Metastatic Liver Carcinoma in the Lung (tissue), 2 donors: ENCODE results near the gene SLC2A2.

- PRO-cap, 2 experiments, result no peak in any of the 2 experiments
These were observed 52.6 kb downstream of the PHC3 start for GRCh38 chr3:170128635-170129609.

GRCh38 chr3:170222637-170223577 lies 683 bp downstream of the PRKCI start:
- PRO-cap, 2 experiments, result peak in 2 of 2 experiments; most common plus-strand start chr3:170222948 (in 2)

DNA sequence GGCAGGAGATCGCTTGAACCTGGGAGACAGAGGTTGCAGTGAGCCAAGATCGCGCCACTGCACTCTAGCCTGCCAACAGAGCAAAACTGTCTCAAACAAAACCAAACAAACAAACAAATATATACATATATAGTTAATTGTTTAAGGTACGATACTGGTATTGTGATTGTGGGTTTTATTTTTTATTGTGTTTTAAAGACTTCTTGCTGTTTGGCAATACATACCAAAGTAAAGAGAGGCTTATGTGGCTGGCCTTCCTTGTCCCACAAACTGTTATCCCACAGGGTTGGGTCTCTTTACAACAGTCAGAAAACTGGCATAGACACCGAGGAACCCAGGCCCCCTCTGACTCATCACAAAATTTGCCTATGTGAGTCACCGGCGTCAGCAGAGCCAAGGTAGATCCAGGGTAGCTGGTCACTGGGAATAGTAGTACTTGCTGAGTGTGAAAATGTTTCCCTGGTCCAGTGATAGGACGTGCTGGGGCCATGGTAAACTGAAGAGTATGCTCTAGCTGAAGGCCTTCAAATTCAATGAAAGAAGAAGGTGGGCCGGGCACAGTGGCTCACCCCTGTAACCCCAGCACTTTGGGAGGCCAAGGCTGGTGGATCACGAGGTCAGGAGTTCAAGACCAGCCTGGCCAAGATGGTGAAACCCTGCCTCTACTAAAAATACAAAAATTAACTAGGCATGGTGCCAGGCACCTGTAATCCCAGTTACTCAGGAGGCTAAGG lies 27.2 kb upstream of the SKIL start:
- PRO-cap, 2 experiments, result no peak in any of the 2 experiments

DNA sequence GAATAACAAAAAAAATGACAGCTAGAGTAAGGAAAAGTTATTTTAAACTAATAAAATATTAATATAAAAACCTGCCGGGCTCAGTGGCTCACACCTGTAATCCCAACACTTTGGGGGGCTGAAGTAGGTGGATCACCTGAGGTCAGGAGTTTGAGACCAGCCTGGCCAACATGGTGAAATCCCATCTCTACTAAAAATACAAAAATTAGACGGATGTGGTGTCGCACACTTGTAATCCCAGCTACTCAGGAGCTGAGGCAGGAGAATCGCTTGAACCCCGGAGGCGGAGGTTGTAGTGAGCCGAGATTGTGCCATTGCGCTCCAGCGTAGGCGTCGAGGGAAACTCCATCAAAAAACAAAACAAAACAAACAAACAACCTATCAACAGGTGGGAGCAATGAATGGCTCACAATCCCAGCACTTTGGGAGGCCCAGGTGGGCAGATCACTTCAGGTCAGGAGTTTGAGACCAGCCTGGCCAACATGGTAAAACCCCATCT lies 4.7 kb downstream of the SKIL start:
- PRO-cap, 2 experiments, result no peak in any of the 2 experiments

- PRO-cap, 2 experiments, result no peak in any of the 2 experiments
These were observed 1.4 kb downstream of the SLC7A14 start for GRCh38 chr3:170584191-170585099.

- PRO-cap, 2 experiments, result no peak in any of the 2 experiments
These were observed 129.0 kb downstream of the RPL22L1 start for GRCh38 chr3:170740847-170741641.

DNA sequence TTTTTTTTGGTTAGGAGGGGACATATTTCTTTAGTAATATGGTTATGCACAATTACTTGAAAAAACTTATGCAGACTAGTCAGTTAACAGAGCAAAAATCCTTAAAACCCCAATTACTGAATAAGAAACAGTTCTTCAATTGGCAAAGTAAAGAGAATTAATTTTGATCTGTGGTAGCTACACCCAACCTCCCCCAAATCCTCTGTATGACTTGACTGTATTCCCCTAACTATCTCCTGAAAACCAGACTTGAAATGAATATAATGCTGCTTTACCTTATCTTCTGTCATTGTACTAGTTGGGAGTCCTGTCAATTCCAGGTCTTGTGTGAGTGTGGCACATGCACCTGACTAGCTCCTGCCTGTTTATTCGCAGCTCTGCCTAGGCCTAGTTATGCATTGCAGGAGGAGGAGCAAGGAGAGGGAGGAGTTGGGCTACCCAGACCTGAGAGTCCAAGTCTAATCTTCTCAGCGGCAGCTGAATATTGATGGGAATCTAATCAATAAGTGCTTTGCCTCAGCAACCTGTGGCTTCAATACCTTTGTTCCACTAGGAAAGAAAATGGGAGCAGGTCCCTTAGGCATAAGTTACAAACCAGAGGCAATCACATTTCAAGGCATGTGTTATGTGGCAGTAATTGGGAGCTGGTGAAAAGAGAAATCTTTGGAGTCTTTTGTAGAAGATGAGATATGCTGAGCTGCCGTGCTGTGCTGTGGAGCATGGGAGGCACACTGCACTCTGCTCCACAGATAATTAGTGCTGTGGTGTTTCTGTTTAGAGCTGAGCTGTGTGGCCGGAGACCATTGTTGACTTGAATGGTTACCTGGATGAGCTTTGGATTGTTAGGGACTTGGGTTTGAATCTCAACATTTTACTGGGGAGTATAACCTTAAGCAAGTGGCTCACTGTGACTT lies at the start of gene SLC2A2:
Gene SLC2A2, minus strand, starts transcription at position 340 of the 914 bp plus-strand sequence.
- PRO-cap, 2 experiments, result peak in 1 of 2 experiments; most common plus-strand start position 678 of the sequence (in 1); most common minus-strand start position 296 of the sequence (in 1)

GRCh38 chr3:171255168-171255890 lies 204.9 kb downstream of the TNIK start:
- PRO-cap, 2 experiments, result no peak in any of the 2 experiments

DNA sequence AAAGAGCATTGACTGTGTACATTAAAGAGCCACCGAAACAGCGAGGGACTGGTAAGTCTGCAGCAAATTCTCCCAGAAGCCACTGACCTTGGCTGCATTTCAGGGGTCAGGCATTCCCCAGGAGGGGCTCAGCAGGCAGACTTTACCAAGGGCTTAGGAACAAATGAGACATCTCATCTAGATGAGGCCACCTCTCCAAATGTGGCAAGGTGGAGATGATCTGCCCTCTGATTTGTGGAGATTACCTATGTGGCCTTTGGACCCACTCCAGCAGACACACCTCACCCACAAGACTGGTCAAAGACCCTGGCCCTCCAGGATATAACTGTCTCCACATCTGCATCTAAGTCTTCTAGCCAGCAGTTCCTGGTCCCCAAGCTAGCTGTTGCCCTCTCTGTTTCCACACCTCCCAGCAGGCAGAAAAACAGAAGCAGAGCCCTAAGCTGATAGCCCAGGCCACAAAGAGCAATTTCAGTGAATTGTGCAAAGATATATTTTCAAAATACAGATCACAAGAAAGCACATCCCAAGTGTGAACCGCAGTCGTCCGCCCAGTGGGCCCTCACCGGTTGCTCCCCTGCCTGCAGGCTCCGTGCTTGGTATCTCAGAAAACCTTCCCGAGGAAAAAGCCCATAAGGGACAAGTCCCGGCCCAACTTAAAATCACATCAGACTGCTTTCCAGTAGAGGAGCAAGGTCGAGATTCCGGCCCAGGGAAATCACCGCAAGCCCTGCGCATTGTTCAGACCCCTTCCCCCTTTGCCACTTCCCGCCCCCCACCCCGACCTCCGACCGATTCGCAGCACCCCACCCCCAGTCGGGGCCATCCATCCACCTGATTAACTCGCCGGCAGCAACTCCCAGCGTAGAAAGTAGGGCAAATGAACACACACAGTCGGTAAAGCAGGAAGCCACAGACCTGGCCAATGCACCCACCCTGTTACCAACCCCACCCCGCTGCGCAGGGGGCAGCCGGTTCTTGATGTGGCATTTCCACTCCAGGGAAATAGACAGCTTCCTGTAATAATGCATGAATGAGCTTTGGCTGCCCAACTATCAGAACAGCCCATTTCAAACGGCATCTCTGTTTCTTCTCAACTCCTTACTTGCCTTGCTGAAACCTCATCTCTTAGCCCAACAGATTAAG lies 2.5 kb downstream of the TNIK start:
- PRO-cap, 2 experiments, result no peak in any of the 2 experiments

- PRO-cap, 2 experiments, result no peak in any of the 2 experiments
These were observed 131.4 kb downstream of the PLD1 start for GRCh38 chr3:171678918-171679334.

DNA sequence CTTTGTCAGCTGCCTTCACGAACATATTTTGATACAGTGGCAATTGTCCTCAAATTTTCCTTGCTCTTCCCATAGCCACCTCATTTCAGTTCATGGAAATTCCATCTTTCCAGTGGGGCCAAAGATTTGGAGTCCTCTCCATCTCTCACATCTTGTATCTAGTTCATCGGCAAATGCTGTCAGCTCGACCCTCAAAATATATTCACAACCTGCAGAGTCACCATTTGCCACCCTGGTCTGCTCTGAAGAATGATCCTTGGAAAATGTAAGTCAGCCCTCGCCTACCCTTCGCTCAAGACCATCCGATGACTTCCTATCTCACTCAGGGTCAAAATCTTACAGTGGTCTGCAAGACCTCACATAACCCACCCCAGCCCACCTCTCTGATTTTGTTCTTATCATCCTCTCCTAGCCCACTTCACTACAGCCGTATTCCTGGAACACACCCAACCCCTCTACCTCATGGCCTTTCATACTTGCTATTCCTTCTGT lies 127.2 kb downstream of the PLD1 start:
- PRO-cap, 2 experiments, result no peak in any of the 2 experiments

GRCh38 chr3:171688578-171689087 lies 121.7 kb downstream of the PLD1 start:
- PRO-cap, 2 experiments, result no peak in any of the 2 experiments

- PRO-cap, 2 experiments, result no peak in any of the 2 experiments
These were observed 31.4 kb downstream of the TMEM212 start for GRCh38 chr3:171874203-171875291.

- PRO-cap, 2 experiments, result no peak in any of the 2 experiments
These were observed 64.0 kb upstream of the FNDC3B start for GRCh38 chr3:171975359-171975791.

GRCh38 chr3:172041369-172041852 lies 2.0 kb downstream of the FNDC3B start:
- PRO-cap, 2 experiments, result peak in 1 of 2 experiments; most common plus-strand start chr3:172041744 (in 1); most common minus-strand start chr3:172041688 (in 1)

- PRO-cap, 2 experiments, result no peak in any of the 2 experiments
These were observed 39.3 kb downstream of the FNDC3B start for GRCh38 chr3:172078488-172079181.

- PRO-cap, 2 experiments, result no peak in any of the 2 experiments
These were observed 39.8 kb downstream of the FNDC3B start for GRCh38 chr3:172079182-172079592.

DNA sequence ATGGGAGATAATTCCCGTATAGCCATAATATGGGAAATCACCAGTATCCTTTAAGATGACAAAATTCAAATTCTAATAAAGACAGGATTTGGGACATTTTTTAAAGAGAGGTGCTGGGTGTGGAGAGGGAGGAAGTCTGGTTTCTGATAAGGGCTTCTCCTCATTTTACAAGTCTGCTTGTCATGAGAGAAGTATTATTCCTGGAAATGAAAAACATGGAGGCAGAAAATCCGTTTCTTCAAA lies 40.1 kb downstream of the FNDC3B start:
- PRO-cap, 2 experiments, result no peak in any of the 2 experiments

DNA sequence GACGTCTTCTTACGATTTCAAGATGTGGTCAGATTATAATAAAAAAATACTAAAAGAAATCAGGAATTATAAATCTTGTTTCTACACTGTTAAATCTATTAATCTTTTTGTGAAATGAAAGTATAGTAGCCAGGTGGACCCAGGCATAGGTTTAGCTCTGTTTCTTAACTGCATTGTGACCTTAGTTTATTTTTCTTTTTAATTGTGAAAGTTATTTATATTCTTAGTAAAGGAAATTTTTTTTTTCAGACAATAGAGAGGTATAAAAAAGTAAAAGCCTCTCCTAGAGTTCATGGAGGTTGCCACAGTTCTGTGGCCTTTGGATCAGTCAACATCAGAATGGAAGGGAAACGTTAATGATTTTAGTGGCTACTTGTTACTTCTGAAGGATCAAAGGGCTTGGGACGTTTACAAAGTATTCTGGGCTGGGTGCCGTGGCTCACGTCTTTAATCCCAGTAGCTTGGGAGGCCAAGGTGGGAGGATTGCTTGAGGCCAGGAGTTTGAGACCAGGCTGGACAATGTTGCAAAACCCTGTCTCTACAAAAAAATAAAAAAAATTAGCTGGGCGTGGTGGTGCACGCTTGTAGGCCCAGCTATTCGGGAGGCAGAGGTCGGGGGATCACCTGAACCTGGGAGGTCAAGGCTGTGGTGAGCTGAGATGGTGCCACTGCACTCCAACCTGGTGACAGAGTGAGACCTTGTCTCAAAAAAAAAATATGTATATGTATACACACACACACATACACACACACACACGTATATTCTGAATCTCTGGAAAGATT lies 44.6 kb downstream of the FNDC3B start:
- PRO-cap, 2 experiments, result no peak in any of the 2 experiments

- PRO-cap, 2 experiments, result no peak in any of the 2 experiments
These were observed 71.1 kb downstream of the FNDC3B start for GRCh38 chr3:172110349-172111025.